ENCODE results near the genes DMPK, CCDC61 and PNMA8C.

DNA sequence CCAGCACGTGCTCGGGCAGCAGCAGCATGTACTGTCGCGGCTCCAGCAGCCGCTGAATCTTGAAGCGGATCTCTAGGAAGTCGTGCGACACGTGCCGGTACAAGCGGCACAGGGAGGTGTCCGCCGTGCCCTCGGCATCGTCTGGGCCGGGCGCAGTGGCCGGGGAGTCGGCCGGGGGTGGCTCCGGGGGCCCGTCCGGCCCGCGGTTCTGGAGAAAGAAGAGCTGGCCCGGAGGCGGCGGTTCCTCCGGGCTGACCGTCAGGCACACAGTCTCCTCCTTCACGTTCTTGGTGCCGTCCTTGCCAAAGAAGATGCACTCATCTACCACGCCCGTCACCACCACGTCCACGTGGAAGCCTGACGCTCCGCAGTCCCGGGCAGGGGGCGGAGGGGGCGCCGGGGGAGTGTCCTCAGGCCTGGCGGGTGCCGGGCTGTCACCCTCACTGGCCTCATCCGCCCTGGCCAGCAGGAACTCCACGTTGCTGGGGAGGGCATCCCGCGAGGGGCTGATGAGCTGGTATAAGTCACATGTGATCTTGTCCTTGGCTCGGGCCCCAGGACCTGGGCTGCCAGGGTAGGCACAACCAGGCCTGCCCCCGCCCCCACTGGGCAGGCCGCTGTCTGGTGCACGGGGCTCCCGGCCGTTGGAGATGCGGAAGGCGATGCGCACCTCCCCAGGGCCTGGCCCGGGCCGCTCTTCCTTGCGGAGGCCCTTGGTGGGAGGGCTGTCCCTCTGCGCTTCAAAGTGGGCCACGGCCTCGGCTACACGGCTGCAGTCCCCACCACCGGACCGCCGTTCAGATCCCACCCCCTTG lies 18.4 kb downstream of the FBXO46 start:
- PRO-cap = no peak
- RAMPAGE, long total RNA, 5 experiments = start-site peak on the minus strand in 1 of 5 experiments, centred at position 198 of the sequence, 35 reads per replicate
- RRBS = 91% methylated on average over 26 of the region's 67 CpGs

GRCh38 chr19:45764650-45765311 lies 4.3 kb downstream of the SIX5 start:
- PRO-cap = no peak
- RAMPAGE, long total RNA, 5 experiments = no peak in any of the 5 experiments
- RRBS = no CpG with 5 or more reads among the region's 16 CpGs

- PRO-cap = no peak
- RAMPAGE, long total RNA, 5 experiments = no peak in any of the 5 experiments
- RRBS = no CpG with 5 or more reads among the region's 15 CpGs
Observed at GRCh38 chr19:45781444-45782151, 692 bp downstream of the DMPK start.

- PRO-cap = unidirectional peak, minus-strand start at chr19:45782206; unidirectional peak, minus-strand start at chr19:45782490
- RAMPAGE, long total RNA, 5 experiments = start-site peak on the minus strand in 2 of 5 experiments, at chr19:45782468-45782506 at its widest, 411 to 1,410 reads per replicate
- RRBS = 14% methylated on average over 4 of the region's 18 CpGs
Observed at GRCh38 chr19:45782152-45782736, at the start of gene DMPK. DMPK (minus strand) TSS chr19:45782490.

DNA sequence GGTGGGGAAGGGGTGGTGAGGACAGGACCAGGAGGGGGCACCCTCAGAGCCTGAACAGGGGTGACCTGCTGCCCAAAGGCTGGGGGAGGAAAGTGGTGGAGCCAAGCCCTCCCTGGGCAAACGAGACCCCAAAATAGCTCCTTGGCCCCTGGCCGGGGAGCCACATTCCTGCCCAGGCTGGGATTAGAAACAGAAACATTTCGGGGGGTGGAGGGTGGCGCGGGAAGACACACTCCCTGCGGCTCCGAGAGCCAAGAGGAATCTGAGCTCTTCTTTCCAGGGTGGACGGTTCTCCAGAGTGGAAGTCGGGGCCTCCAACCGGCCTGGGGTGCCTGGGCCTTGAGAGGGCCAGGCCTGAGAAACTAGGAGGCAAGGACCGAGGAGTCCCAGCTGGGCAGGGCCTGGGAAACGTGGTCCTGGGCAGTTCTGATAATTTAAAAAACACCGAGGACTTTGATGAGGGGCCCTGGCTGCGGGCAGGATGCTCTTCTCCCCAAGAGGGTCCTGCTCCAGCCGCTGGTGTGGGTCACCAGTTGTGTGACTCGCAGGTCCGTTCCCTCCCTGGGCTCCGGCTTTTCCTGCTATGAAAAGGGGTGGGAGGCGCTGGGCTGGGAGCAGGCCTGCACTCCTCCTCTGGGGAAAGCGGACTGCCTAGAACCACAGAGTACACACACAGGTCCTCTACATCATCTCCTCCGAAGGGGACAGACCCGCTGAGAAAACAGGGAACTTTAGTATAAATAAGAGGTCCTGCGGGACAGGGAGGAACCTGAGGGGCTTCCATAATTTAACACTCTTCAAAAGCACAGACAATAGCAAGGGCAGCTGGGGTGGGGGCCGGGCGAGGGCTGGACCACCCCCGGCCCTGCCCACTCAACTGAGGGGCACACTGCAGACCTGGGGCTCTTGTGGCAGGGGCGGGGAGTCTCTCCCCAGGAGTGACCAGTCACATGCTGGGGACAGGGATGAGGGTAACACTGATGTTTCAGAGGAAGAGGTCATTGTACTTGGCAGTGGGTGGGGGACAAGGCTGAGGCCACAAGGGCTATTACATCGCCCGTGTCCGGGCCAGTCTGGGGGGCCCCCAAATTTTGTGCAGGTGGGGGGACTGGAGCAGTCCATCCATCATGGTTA lies 1.1 kb upstream of the DMPK start:
- PRO-cap = bidirectional peak, plus-strand start at position 198 of the sequence, minus-strand start outside the sequence; bidirectional peak, plus-strand start at position 274 of the sequence, minus-strand start at position 264 of the sequence; bidirectional peak, plus-strand start at position 650 of the sequence, minus-strand start at position 649 of the sequence
- RAMPAGE, long total RNA, 5 experiments = no peak in any of the 5 experiments
- RRBS = no CpG with 5 or more reads among the region's 30 CpGs

DNA sequence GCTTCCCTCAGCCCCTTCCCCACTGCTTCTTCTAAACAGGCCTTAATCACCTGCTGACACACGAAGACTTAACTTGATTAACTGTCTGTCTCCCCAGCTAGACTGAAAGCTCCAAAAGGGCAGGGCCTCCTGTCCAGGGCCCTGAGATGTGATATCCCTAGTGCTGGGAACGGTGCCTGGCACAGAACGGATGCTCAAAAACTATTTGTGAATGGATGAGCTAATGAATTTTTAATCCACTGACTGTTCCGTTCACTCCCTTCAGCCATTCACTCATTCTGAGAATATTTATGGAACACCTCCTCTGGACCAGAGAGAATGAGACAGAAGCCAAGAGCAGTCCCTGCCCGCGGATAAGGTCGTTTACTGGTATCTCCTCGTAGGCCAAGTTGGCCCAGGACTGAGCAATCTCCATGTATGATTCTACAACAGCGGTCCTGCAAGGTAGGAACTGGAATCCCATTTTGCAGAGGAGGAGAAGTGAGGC lies 3.6 kb downstream of the DMWD start:
- PRO-cap = no peak
- RAMPAGE, long total RNA, 5 experiments = no peak in any of the 5 experiments
- RRBS = no CpG with 5 or more reads among the region's 9 CpGs

- PRO-cap = no peak
- RAMPAGE, long total RNA, 5 experiments = no peak in any of the 5 experiments
- RRBS = 15% methylated on average over 7 of the region's 34 CpGs
Observed at GRCh38 chr19:45952837-45953640, 20.6 kb downstream of the NOVA2 start.

- PRO-cap = no peak
- RAMPAGE, long total RNA, 5 experiments = no peak in any of the 5 experiments
- RRBS = no CpG with 5 or more reads among the region's 9 CpGs
Observed at GRCh38 chr19:45971123-45971859, 2.4 kb downstream of the NOVA2 start.

DNA sequence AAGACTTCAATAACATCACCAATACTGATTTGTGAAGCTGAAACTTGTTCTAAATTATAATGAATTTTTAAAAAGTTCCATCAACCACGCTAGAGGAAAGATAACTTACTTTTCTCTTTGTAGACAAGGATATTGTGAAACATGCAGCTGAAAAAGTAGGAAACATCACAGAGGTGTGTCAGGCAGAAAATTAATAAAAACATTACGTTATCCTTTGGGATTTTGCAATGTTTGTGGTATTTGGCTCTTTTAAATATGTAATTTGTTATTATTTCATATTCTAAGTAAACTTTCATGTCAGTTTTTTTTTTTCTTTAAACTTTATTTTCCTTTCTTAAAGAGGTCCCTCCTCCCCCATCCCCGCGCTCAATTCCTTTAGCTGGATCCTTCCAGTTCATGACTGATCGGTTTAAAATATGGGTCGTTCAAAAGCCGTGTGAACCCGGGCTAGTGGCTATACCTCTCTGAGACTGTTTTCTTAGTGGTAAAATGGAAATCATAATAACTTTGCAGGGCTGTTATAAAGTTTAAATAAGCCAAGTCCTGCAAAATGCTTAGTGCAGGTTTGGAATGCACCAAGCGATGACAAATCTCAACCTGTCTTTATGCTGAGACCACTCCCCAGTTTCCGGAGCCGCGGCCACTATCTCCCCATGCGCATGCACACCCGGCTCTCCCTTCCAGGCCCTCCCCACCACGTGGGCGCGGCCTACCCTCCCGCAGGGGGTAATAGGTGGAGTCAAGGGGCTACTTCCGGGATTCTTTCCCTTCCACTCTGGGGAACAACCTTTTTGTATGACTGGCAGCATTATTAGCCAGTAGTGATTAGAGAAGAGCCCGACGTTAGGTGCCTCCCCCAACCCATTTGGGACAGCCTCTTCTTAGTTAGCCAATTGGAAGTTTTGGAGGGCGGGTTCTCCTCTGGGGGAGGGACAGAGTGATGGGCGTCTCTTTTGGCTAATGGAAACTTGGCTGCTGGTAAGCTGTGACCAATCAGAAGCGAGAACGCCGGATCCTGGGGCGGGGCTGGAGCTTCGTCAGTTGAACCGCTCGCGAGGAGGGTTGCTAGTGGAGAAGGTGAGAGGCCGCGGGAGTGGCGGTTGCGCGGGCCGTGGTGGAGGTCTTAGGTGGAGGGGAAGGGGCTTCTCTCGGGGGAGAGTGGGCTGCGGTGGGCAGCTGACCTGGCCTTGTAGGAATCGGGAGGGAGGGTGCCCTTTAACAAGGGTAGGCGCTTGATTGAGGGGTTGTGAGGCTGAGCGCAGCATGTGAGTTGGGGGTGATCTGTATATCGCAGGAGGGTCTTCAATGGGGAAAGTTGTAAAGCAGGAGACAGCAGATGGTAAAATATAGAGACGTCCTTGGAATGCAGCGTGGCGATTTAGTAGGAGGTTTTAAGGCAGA lies at the start of gene CCDC61:
Gene CCDC61, plus strand, starts transcription at position 1,040 of the 1,401 bp plus-strand sequence.
- PRO-cap = unidirectional peak, plus-strand start at position 1,040 of the sequence; unidirectional peak, plus-strand start at position 1,044 of the sequence; unidirectional peak, plus-strand start at position 1,068 of the sequence
- RAMPAGE, long total RNA, 5 experiments = start-site peak on the plus strand in 3 of 5 experiments, centred at positions 1,045 to 1,058 of the sequence, 7 to 27 reads per replicate
- RRBS = 3% methylated on average over 7 of the region's 46 CpGs

DNA sequence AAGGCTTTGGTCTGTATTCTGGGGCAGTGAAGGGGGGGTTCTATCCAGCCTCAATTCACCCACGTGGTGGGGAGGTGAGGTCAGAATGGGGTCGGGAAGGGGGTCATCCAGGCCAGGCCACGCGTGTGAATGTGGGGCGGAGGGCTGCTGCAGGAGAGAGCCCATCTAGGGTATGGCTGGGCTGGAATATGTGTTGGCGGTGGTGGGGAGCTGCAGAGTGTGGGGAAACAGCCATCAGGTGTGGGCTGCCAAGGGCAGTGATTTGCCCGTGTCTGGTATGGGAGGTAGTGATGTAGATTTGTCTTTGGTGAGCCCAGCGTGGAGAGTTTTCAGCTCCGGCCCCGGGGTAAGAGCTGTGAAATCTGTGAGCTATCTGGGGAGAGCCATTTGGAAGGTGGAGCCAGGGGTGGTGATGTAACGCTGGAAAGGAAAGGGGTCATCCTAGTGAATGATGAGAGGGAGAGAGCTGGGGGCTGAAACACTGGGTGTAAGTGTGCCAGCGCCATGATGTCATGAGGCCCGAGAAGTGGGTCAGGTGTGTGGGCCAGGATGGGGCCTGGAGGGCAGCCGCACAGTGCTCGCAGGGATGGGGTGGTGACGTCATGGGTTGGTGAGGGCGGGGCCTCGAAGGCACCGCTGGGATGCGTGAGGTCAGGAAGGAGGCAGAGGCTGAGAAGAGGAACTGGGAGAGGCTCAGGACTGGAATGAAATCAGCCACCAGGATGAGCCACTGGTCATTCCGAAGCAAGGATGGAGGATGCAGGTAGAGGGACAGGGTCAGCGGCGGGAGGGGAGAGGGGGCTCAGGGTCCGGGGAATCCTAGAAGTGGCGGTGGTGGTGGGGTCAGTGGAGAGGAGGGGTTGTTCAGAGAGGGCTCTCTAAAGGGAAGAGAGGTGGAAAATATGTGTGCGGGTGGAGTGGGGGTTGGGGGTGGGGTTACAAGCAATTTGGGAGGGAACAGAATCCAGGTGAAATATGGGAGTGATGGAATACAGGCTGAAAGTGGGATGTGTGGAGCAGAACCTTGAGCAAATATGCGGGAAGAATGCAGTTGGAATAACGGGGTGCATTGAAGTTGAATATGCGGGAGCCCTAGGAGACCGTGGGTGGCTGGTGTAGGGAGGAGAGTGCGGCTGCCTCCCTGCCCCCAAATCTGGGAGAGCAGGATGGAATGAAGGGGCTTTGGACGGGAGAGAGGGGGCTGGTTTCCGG lies 4.4 kb downstream of the CCDC61 start:
- PRO-cap = no peak
- RAMPAGE, long total RNA, 5 experiments = start-site peak on the plus strand in 1 of 5 experiments, centred at position 638 of the sequence, 6 reads per replicate
- RRBS = no CpG with 5 or more reads among the region's 33 CpGs

DNA sequence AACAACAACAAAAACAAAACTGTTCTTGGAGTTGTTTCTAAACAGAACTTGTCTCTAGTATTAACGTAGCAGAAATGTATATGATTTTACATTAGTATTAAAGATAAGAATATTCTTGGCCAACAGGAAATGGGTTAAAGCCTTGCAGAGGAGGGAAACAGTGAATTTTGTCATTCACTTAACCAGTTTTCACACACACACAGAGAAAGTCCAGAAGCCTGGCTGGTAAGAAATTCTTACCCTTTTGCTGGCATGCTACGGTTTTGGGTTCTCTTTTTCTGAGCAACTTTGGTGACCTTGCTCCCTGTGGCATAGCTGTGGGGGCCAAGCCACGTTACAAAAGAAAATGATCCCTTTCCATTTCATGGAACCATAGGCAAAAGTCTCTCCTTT lies 7.5 kb upstream of the IGFL3 start:
- PRO-cap = no peak
- RAMPAGE, long total RNA, 5 experiments = no peak in any of the 5 experiments
- RRBS = no CpG with 5 or more reads among the region's 3 CpGs

DNA sequence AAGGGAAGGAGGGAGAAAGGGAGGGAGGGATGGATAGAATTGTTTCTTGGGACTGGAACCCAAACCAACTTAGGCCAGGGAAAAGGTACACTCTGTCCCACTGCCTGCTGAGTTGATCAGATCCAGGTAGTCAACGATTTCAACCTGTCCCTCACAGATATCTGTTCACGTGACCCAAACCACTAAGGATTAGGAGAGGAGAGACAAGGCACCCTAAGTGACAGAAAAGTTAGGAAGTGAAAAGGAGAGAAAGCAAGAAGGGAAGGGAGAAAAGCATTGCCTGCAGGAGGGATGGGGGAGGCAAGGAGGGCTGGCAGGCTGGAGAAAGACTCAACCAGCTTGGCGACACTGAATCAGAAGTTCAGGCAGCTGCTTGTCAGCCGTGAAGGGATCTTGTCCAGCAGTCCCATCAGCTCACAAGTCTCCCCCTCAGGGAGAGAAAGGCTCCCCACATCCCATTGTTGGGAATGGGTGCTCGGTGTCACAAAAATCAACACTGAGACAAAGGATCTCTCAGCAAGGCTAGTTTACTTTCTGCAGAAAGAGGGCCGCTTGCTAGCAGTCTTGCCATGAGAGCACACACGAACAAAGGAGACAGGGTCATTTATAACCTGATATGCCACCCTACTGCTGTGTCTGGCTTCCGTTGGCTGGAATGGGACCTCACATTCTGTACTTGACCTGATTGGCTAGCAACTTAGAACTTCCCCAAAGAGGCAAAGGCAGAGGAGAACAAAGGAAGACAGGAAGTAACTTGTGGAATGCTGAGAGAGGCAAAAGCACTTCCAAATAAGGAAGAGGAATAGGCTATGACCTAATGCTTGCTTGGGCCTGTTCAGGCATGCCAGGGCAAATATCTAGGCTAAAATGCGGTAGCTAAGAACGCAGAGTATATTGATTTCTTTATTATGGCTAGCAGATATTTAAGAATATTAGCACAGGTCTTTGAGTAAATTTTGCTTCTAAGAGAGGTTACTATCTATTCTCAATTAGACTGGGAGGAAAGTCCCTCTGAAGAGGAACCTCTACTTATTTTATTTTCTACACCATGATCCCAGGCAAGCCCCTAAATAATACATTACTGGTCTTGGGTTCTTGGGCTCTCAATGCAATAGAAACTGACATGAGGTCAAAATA lies 8.6 kb upstream of the IGFL3 start:
- PRO-cap = no peak
- RAMPAGE, long total RNA, 5 experiments = no peak in any of the 5 experiments
- RRBS = no CpG with 5 or more reads among the region's 10 CpGs

GRCh38 chr19:46373282-46374485 lies 26.8 kb downstream of the PPP5C start:
- PRO-cap = no peak
- RAMPAGE, long total RNA, 5 experiments = no peak in any of the 5 experiments
- RRBS = 13% methylated on average over 2 of the region's 23 CpGs

DNA sequence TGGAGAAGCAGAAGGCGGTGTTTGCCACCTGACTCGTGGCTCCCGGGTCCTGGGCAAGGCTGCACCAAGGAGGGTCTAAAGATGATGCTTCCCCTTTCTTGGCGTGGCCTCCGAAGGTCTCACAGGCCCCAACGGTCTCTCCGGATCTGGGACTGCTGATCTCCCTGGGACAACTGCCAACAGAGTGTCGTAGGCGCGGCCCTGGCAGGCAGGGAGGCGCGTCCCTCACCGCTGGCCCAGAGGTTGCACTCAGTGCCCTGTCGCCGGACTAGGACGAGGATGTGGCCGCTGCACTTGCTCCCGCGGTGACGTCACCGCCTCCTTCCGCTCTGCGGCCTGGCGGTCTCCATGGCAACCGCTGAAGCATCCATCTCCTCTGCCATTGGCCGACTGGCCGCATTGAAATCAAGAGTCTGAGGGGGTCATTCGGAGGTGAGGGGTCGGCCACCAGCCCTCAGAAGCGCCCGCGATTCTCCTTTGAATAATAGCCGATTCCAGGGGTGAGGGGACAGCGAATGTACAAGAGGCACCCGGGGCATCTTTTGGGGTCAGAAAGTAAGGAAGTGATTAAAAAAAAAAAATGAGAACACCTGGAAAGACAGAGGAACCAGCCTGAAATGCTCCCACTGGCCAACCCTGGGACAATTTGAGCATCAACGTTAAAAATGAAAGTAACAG lies at the start of gene PNMA8C:
Gene PNMA8C, minus strand, starts transcription at position 313 of the 678 bp plus-strand sequence.
- PRO-cap = no peak
- RAMPAGE, long total RNA, 5 experiments = no peak in any of the 5 experiments
- RRBS = 4% methylated on average over 6 of the region's 36 CpGs

DNA sequence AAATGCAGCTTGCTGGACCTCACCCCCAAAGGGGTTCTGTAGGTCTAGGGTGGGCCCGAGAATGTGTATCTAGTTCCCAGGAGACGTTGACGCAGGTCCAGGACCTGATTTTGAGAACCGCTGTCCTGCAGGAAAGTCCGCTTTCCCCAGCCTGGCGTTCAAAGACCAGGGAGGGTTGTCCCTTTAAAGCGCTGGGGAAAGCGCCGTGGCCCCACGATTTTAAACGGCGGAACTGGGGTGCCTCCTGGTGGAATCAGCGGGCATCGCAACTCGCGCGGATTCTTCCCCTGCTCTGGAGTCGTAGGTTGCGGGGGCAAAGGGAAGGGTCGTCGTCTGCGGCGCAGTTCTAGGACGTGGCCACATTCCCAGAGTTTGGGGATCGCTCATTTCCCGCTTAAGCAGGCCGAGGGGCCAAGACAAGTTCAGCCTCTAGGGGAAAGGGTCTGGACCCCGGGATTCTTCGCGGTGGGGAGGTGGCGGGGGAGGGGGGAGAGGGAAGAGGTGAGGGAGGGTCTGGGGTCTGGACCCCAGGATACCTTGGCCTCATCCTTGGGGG lies 7.8 kb downstream of the PNMA8B start:
- PRO-cap = no peak
- RAMPAGE, long total RNA, 5 experiments = no peak in any of the 5 experiments
- RRBS = no CpG with 5 or more reads among the region's 31 CpGs

DNA sequence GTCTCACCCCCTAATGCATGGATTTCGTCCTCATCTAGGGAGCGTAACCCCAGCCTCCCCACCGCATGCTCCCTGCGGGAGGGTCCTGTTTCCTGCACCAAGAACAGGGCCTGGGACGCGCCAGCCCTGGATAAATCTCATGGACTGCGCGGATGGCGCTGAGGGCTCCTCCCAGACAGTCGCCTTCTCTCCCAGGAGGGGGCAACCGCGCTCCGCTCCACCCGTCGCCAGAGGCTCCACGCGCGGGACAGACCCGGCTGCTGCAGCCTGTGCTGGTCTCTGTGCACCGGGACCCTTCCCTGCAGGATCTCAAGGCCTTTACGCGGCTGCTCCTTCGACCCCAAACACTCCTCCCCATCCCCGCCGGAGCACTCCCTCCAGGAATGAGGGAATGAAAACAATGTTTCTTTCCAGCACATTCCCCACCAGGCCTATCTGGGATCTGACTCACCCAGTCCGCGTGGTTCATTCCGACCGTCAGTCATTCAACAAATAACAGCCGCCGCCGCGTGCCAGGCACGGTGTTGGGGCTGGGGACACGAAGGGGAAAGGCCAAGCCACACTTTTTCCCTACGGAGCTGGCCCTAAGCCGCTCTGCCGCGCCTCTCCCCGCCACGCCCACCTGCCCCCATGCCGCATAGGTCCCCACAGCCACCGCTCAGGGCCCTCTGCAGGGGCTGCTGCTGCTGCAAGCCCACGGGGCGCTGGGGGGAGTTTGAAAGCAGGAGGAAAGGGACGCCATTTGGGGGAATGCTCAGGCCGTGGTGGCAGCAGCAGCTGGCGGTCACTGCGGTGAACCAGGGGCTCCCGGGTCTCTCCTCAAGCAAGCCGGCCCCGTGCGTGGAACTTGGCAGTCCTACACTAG lies 6.0 kb downstream of the PNMA8B start:
- PRO-cap = no peak
- RAMPAGE, long total RNA, 5 experiments = no peak in any of the 5 experiments
- RRBS = 5% methylated on average over 5 of the region's 53 CpGs

GRCh38 chr19:46660498-46660841 lies 512 bp downstream of the DACT3 start:
- PRO-cap = unidirectional peak, plus-strand start at chr19:46660776
- RAMPAGE, long total RNA, 5 experiments = no peak in any of the 5 experiments
- RRBS = 2% methylated on average over 7 of the region's 22 CpGs

DNA sequence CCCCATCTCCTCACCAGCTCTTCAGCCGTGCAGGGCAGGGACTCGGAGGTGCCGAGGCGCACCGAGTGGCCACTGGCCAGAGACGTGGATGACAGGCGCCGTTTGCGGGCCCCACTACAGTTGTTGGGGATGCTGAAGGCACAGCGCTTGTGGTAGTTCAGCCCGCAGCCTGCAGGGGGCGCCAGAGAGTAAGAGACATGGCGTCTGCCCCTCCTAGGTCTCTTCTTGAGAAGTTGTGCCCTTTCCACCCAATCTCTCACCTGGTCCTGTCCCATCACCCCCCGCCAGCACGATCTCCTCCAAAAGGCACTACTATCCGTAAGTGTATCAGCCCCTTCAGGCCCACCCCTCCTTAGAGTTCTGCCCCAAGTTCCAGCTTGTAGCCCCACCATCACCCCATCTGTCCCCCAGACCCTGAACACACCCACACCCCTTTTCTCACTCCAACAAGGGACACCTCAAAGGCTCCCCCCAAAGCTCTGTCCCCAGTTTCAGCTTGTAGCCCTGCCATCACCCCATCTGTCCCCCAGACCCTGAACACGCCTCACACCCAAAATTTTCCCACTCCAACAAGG lies 12.3 kb downstream of the PRKD2 start:
- PRO-cap = no peak
- RAMPAGE, long total RNA, 5 experiments = no peak in any of the 5 experiments
- RRBS = no CpG with 5 or more reads among the region's 17 CpGs

DNA sequence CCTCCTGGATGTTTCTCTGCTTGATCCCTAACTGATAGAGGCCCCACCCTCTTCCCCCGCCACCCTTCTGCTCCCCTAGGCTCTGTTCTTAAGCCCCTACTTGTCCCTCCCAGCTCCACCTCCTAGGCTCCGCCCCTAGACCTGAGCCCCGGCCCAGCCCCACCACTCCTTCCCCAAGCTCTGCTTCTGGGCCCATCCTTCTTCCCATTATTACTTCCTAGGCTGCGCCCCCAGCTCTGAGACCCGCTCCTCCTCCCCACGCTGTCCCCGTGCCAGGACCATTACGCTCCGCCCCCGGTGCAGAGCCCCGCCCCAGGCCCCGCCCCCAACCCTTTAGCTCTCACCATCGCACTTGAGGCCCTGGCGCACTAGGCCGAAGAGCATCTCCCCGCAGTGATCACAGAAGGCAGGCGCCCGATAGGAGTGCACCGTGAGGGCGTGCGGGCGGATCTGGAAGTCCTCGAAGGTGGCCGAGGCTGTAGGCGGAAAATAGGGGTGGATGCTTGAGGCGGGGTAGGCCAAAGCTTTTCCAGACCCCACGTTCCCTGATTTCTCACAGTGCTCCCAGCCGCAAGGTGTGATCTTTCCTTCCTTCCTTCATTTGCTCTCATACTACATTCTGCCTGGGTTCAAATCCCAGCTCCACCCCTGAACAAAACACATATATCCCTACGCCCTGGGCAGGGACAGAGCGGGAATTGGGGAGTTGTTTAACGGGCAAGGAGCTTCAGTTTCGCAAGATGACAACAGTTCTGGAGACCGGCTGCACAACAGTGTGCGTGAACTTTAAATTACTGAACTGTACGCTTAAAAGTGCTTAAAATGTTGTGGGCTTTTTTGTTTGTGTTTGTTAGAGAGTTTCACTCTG lies 6.1 kb downstream of the PRKD2 start:
- PRO-cap = no peak
- RAMPAGE, long total RNA, 5 experiments = start-site peak on the minus strand in 2 of 5 experiments, centred at positions 239 to 436 of the sequence, 5 to 18 reads per replicate
- RRBS = no CpG with 5 or more reads among the region's 35 CpGs

GRCh38 chr19:46732815-46733663 lies 12.8 kb upstream of the FKRP start:
- PRO-cap = unidirectional peak, minus-strand start at chr19:46733465
- RAMPAGE, long total RNA, 5 experiments = start-site peak on the minus strand in 4 of 5 experiments, at chr19:46733044-46733343 at its widest, 20 to 54 reads per replicate
- RRBS = no CpG with 5 or more reads among the region's 28 CpGs

Measured in stomach (tissue), 7 donors.